Occipital lobe (tissue), 2 donors: ENCODE data around the genes TNFSF14, STXBP2 and RETN.

DNA sequence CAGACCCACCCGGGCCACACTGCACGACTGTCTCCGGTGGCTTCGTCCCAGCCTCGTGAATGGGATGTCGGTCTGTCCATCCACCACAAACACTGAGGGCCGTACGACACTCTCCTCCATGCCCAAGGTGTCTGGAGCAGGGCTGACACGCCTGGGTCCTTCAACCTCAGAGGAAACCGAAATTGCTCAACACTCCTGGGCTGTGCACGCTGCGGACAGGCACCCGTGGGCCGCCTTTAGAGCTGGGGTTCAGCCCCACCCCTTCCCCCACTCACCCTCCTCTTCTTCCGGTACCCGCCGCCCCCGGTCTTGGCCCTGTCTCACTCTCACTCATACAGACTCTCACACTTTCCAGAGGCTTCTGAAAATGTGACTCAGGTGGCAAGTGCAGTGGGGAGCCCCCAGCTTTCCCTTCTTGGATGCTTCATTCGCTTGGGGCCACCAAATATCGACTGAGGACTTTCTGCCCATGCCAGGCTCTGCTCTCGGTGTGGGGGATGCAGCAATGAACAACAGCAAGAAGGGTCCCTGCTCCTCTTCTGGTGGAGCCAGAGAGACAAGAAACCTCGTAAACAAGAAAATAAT, at the start of gene TNFSF14:
TSS of gene TNFSF14 (minus strand) at position 211 of the 585 bp plus-strand sequence.
- RAMPAGE, long total RNA, result no peak

DNA sequence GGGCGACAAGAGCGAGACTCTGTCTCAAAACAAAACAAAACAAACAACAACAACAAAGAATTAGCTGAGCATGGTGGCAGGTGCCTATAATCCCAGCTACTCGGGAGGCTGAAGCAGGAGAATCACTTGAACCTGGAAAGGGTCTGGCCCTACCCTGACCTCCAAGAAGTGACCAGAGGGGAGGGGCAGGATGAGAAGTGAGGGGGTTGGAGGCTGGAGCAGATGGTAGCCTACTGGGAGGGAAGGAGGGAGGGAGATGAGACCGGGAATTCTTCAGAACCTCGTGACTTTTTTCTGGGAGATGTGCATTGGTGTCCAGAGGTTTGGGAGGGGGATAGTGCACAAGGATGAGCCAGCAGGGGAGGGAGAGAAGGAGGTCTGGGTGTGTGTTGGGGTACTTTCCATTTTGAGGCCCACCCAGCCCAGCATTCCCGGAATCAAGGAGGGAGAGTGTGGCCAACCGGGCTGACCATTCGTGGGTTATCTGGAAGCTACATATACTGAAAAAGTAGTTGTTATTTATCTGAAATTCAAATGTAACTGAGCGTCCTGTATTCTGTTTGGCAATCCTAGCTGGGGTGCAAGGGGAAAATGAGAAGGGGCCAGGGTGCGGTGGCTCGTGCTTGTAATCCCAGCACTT, 4.1 kb upstream of the C3 start:
- RAMPAGE, long total RNA, result no peak

- RAMPAGE, long total RNA, result no peak
Measured at GRCh38 chr19:7069809-7070272, 338 bp downstream of the ZNF557 start.

DNA sequence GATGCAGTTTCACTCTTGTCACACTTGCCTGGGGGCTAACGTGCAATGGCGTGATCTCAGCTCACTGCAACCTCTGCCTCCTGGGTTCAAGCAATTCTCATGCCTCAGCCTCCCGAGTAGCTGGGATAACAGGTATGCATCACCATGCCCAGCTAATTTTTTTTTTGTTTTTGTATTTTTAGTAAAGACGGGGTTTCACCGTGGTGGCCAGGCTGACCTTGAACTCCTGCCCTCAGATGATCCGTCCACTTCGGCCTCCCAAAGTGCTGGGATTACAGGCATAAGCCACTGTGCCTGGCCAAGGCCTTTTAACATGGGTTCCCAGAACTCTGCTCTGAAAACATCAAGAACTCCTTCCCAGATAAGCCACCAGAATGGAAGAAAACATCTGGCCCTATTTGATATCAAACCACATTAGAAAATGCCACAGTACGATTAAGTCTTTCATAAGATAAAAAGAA, 112.1 kb downstream of the ZNF557 start:
- RAMPAGE, long total RNA, result no peak

DNA sequence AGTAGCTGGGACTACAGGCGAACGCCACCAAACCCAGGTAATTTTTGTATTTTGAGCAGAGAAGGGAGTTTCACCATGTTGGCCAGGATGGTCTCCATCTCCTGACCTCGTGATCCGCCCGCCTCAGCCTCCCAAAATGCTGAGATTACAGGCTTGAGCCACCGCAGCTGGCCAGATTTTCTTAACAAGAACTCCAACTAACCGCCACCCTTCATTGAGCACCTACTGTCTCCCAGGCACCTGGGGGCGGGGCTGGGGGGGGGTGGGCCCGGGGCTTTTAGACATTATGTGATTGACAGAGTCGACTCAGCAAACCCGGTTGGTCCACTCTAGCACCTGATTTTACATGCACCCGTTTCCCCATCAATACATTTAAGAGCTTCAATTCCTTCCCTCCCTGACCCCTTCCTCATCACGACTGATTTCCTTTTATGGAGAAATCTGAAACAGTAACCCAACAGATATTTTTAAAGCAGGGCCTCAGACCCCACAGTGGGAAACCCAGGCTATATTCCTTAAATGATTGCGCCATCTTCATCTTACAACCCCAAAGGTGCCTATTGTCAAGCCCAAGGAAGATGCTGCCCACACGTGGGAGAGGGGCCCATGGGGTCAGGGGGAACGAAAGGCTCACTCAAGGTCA, 1.9 kb downstream of the INSR start:
- RAMPAGE, long total RNA, result no peak

GRCh38 chr19:7293028-7293711, 1.0 kb downstream of the INSR start:
- RAMPAGE, long total RNA, result no peak

DNA sequence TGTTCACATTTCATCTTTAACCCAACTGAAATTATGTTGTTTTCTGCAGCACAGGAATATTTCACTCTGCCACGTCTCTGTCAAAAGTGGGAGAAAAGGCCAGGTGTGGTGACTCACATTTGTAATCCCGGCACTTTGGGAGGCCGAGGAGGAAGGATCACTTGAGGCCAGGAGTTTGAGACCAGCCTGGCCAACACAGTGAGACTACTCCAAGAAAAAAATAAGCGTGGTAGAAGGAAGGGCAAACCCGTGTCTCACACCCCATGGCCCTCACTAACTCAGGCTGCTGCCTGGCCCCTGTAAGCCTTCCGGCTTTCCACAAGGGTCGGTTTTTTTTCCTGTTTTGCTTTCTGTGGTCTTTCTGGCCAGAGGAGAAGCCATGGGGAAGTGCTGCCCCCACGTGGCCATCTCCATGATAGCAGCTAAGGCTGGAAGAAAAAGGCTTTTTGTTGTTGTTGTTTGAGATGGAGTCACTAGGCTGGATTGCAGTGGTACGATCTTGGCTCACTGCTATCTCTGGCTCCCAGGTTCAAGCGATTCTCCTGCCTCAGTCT, 7.8 kb upstream of the ARHGEF18 start:
- RAMPAGE, long total RNA, result no peak

DNA sequence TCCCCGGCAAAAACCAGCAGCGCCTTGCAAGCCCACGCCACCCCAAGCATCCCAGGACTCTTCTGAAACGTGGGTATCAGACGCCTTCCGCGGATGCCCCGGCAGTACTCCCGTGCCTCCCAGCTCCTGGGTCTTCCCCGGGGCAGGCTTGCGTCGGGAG, 803 bp upstream of the PNPLA6 start:
- RAMPAGE, long total RNA, result no peak

DNA sequence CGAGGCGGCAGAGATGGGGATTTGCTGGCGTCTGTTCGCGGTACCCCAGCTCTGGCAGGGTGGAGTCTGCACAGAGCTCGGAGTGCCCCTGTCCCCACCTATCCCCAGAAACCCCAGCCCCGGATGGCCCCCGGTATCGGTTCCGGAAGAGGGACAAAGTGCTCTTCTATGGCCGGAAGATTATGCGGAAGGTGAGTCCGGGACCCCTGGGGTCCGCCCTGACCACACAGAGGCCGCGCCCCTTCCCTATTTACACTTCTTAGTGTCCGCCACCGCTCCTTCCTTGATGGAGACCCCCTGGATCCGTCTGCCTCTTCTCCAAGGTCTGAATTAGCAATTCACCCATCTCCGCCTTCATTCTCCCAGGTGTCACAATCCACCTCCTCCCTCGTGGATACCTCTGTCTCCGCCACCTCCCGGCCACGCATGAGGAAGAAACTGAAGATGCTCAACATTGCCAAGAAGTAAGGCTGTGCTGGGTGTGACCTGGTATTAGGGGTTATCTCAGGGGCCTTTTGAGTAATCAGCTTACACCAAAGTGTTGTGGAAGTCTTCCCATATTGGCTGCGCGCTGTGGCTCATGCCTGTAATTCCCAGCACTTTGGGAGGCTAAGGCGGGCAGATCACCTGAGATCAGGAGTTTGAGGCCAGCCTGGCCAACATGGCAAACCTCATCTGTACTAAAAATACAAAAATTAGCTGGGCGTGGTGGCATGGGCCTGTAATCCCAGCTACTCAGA, 736 bp downstream of the PNPLA6 start:
- RAMPAGE, long total RNA, result no peak

DNA sequence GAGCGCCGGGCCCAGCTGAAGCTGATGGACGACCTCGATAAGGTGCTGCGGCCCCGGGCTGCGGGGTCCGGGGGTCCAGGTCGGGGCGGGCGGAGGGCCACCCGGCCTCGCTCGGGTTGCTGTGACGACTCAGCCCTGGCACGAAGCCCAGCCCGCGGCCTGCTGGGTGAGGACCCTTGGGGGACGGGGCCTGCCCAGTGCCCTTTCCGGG, 13.9 kb downstream of the XAB2 start:
- RAMPAGE, long total RNA, result no peak

DNA sequence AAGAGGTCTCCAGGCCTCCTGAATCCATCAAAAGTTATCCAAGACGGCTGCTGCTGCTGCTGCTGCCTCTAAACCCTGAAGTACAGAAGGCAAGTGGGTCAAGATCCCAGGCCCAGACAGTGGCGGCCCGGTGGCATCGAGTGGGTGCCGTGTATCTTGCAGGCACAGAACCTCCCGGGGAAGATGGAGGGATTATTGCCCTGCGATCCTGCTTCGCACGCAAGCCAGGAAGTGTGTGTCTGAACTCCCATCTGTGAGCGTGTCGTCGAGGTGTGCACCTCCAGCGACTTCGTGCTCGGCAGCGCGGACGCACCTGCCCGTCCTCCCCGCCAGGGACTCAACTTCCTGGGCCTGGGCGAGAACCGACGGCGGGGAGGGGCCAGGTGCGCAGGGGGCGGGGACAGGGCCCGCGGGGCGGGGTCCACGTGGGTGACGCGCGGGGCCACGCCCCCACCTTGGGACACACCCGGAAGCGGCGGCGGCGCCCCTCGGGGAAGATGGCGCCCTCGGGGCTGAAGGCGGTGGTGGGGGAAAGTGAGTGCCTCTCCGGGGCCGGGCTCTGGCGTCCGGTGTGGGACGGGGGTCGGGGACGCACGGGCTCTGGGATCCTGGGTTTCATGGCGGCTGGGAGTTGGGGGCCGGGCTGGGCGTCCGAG, at the start of gene STXBP2:
TSS of gene STXBP2 (plus strand) at position 458 of the 656 bp plus-strand sequence.
- RAMPAGE, long total RNA, result no peak

DNA sequence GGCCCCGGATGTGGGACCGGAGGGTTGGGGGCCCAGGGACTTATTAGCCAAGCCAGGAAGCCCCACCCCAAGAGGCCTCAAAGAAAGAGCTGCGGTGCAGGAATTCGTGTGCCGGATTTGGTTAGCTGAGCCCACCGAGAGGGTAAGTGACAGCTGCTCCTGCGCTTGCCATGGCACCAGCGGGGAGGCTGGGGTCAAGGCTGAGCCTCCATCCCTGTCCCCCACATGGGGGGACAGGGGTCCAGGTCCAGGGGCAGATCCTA, at the start of gene RETN:
TSS of gene RETN (plus strand) at position 70 of the 263 bp plus-strand sequence.
- RAMPAGE, long total RNA, result no peak

- RAMPAGE, long total RNA, result no peak
Measured at GRCh38 chr19:7677646-7678740, 1.1 kb downstream of the MCEMP1 start.

GRCh38 chr19:7718633-7719010, 13.3 kb downstream of the CLEC4G start:
- RAMPAGE, long total RNA, result no peak

DNA sequence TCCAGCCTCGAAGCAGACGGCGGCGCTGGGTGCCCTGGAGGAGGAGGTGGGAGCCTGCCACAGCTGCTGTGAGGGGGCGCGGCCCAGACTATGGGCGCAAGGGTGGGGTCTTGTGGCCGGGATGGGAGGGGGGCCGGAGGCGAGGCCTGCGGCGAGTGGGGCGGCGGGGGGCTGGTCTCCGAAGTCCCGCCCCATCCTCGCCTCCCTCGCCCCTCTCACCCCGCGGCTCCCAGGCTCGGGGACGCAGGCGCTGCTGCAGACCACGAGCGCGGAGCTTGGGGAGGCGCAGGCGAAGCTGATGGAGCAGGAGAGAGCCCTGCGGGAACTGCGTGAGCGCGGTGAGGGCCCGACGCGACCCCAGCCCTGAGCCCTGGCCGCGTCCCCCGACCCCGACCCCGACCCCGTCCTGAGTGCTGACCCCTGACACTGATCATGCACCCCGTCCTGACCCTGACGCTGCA, 25.6 kb downstream of the CLEC4M start:
- RAMPAGE, long total RNA, result no peak

DNA sequence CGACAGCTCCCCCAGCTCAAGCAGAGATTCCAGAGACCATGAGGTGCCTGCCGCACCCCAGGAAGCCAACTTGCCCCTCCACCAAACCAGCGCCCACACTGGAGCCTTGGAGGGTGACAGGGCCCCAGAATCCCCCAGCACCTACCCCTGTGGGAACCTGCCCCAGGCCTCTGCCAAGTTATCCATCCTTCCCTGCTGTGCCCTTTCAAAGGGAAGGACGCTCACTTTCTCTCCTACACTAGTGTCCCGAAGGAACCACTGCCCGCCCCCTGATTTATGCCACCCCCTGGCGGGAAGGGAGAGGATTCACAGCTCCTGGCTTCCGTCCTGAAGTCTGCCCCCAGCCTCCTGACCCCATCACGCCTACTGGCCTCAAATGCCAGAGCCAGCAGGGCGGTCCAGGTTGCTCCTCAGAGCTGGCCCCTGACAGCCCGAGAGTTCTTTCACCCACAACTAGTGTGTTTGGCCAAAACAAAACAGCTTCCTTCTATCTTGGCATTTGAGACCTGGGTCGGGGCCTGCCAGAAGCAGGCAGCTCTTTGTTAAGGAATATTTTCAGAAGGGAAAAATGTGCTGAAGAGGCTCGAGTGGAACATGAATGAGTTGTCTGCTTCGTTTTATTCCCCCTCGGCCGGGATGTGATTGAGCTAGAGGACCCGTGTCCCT, 1.5 kb downstream of the EVI5L start:
- RAMPAGE, long total RNA, result no peak

DNA sequence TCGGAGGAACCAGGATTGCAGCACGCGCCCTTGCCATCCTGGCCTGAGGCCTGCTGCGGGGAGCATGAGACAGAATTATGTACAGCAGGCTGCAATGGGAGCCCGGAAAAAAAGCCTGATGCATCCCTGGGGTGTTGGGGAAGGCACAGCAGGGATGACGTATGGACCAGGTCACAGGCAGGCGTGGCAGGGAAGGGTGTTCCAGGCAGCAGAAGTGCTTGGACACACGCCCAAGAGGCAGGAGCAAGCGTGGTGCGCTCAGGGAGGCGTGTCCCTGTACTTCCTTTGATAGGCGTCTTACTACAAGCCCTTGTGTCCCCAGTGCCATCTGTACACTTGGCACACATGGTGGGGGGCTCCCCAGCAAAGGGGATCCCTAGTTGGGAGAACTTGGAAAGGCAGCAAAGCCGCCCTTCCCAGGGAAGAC, 3.4 kb downstream of the EVI5L start:
- RAMPAGE, long total RNA, result no peak

DNA sequence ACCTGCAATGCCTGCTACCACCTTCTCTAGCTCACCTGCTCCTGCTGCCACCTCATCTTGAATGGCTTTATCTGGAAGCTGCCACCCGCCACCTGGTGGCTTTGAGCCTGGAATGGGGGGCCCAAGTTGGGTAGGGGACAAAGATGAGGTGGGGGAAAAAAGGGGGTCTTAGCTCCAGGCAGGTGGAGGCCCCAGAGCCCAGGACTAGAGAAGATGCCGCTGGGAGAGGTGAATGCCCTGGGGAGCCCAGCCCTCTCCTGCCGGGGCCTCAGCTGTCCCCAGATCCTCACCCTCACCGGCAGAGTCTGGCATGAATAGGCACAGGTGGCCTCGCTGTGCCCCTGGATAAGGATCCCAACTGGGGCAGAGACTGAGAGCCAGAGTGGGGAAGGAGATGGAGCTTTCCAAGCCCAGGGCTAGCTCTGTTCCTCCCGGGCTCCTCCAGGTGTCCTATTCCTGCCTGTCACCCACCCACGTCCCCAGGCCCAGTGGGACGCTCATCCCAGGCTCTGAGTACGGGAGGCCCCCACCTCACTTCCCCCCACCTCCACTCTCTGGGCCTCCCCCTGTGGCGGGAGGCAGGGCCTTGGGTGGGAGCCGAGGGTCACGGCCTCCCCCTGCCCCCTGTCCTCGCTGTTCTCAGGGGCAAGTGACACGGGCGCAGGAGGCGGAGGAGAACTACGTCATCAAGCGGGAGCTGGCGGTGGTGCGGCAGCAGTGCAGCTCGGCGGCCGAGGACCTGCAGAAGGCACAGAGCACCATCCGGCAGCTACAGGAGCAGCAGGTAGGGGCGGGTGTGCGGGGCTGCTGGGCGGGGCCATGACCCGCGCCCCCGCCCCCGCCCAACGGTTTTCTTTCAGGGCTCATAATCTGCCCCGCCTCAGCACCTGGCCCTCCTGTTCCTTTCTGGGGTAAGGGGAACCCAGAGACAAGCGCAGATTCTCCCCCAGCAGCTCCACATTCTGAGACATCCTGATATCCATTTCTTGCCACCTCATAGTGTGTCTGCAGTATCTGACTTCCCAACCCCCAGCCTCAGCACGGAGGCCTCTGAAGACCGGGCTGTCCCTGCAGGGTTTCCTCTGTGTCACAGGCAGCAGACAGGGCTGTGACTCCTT, 16.3 kb downstream of the PRR36 start:
- RAMPAGE, long total RNA, result no peak

- RAMPAGE, long total RNA, result no peak
Measured at GRCh38 chr19:7870760-7871259, 3.4 kb downstream of the PRR36 start.

- RAMPAGE, long total RNA, result no peak
Measured at GRCh38 chr19:7872164-7872613, 2.0 kb downstream of the PRR36 start.